ENCODE measurements around the gene ZNF354B.

GRCh38 chr5:178123414-178123932 lies 7.3 kb upstream of the RMND5B start:
- PRO-cap = no peak

DNA sequence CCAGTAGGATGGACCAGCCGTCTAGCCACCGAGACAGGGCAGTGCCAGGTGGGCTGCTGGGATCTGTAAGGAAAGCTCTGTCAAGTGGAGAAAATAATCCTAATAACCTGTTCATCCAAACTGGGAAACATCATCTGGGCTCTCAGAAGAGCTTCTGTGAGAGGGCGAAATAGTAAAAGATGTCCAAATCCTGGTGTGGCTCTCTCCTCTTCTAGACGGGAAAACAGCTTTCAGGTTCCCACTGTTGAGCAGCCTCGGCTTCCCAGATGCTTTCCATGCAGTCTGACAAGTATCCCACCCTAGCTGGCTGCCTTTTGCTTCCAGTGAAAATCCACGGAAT lies 129.9 kb downstream of the COL23A1 start:
- PRO-cap = no peak

GRCh38 chr5:178488550-178488749 lies 101.7 kb downstream of the COL23A1 start:
- PRO-cap = no peak

GRCh38 chr5:178544472-178544999 lies 45.7 kb downstream of the COL23A1 start:
- PRO-cap = no peak

DNA sequence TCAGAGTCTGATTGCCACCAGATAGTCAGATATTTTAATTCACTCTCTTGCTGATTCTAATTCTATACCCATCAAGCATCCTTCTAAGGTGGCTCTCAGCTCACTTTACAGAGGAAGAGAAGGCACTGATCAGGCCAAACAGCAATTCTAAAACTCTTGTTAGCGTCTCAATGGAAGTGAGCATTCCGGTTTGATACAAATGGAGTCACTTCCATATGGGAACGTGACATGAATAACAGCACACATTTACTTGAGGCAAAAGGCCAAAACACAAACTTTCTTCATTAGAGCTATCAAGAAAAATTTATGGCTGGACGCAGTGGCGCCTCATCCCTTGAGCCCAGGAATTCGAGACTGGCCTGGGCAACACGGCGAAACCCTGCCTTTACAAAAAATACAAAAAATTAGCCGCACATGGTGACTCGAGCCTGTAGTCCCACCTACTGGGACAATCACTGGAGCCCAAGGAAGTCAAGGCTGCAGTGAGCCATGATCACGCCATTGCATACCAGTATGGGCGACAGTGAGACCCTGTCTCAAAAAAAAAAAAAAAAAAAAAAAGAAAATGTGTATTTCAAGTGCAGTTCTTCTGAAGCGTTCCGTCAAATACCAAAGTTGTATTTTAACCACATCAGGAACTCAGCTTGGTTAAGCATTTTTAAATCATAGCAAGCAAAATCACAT lies 1.8 kb downstream of the CLK4 start:
- PRO-cap = no peak

- PRO-cap = bidirectional peak, plus-strand start at chr5:178860000, minus-strand start at chr5:178859796
Measured at GRCh38 chr5:178859573-178860799, at the start of gene ZNF354B. TSS of gene ZNF354B (plus strand) at chr5:178859953.

DNA sequence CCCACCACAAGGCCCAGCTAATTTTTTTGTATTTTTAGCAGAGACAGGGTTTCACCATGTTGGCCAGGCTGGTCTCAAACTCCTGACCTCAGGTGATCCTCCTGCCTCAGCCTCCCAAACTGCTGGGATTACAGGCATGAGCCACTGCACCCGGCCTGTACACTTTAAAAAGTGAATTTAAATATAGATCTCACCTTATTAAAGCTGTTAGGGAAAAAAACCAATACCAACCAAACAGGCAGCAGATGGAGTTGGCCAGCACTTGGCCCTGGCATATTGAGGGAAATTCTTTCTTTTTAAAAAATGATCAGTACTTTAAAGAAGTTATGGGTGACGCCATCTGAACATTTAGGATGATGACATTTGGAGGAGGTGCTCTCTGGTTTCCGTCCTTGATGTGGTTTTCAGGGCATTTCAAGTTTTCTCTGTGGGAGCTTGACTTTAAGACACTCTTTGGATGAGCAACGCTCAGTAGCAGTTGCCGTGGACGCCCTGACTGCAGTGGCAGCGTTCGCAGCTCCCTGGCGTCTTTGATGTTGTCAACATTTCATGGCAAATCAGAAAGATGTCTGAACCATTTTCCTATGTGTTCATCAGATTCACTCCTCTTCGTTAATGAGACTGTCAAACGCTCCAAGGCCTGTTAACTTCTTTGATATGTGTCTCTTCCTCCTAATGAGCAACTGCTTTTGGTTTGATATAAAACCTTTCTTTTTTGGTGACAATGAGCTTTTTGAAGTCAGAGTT lies 86.0 kb downstream of the ZNF354C start:
- PRO-cap = no peak

- PRO-cap = no peak
Measured at GRCh38 chr5:179175111-179175890, 115.1 kb downstream of the ZNF354C start.

GRCh38 chr5:179275567-179276420 lies 69.5 kb downstream of the ADAMTS2 start:
- PRO-cap = no peak

- PRO-cap = no peak
Measured at GRCh38 chr5:179456050-179456437, 94.3 kb upstream of the RUFY1 start.

DNA sequence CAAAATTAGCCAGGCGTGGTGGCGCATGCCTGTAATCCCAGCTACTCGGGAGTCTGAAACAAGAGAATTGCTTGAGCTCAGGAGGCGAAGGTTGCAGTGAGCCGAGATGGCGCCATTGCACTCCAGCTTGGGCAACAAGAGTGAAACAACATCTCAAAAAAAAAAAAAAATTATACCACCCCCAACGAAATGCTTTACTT lies 8.0 kb downstream of the RUFY1 start:
- PRO-cap = no peak

DNA sequence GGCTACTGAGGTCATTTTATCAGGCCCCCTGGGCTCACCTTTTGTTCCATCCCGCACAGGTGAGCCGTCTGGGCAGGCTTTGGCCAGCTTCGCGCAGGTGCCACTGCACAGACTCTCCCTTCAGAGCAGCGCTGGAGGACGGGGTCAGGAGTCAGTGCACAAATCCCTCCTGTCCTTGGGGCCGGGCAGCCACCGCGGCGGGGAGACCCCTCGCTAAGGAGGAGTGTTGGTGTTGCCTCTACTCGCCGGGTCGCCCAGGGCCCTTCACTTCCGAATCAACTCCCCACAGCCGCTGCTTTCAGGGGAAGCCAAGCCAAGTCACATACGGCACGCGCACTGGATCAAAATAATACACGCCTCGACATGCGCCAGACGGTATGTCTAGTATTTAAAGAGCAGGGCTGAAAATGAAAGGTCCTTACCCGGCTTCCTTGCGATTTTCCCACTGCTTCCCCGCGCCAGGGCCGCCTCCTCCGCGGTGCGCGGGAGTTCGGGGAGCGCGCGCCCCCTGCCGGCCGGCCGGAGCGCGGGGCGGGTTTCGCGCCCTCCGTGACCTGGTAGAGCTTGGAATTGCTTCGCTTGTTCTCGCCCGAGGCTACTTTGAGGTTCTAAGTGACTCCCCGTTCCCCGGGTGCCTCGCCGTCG lies 10.7 kb upstream of the HNRNPH1 start:
- PRO-cap = no peak

DNA sequence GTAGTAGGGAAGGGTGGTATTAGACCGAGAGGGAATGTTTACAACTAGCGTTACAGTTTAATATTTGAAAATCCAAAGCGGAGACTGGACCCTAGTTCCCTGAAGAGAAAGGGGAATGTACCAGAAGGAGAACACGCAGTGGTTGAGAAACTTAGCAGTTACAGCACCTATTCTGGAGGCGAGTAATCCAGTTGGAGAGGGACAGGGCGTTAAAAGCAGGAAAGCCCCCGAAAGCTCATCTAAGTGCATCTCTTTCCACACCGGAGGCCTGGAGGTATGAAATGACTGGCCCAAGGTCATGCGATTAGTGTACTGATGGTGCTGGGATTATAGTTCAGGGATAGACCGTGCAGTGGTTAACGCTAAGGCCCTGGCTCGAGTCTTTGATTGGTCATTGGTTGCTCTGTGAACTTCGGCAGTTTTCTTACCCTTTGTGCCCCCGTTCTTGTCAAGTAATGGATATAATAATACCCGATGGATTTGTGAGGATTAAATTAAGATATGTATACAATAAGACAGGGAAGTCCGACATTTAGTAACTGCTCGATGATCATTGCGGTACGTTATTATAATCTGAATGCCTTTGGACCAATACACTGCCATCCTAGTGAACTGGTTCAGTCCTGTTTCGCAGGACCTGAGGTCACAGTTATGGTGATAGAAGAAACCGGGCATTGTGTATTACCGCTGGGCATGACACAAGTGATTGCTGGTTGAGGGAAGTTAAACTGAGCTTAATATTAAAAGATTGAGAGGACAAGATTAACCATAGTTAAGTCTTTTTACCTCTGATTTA lies 928 bp downstream of the CANX start:
- PRO-cap = no peak

DNA sequence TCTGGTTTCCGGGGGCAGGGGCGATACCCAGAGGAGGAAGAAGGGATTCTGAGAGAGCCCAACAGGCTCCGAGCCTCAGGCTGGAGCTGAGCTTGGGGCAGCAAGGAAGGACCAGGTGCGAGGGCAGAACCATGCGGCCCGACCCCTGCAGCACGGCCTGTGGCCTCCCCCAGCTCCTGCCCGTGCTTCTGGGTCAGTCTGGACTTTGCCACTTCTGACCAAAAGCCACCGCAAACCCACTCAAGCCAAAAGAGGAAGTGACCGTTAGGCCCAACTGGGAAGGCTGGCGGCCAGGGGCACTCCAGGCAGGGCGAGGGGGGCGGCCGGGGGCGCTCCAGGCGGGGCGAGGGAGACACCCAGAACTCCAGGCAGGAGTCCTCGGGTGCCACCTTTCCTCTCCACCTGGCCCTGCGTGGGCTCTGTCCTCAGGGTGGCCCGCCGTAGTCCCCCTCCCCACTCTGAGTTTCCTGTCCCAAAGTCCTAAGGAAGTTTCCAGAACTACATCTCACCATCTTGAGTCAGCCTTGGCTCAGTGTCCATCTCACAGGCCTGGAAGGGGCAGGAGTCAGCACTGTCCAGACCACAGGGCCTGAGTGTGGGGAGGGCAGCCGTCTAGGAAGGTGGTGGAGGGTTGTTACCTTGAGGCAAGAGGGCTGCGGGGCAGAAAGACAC lies 986 bp upstream of the LTC4S start:
- PRO-cap = no peak

- PRO-cap = bidirectional peak, plus-strand start at chr5:179795524, minus-strand start at chr5:179795330
Measured at GRCh38 chr5:179794930-179795718, 1.3 kb downstream of the LTC4S start.

- PRO-cap = no peak
Measured at GRCh38 chr5:179820023-179820125, 831 bp upstream of the SQSTM1 start.

DNA sequence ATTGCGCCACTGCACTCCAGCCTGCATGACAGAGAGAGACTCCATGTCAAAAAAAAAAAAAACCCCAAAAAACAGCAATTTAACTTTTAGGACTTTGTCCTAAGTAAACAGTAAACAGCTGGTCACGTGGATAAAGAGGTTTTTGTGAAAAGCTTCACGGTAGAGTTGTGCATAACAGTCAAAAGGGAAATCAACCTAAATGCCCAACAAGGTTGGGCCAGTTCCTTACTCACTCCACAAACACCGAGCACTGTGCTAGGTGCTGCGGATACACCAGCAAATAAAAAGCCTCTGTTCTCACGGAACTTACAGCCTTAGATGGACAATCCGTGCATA lies 6.4 kb downstream of the MRNIP start:
- PRO-cap = no peak

- PRO-cap = no peak
Measured at GRCh38 chr5:179852768-179853187, 5.8 kb downstream of the MRNIP start.

GRCh38 chr5:179872712-179873397 lies 14.2 kb upstream of the MRNIP start:
- PRO-cap = no peak

- PRO-cap = no peak
Measured at GRCh38 chr5:179923355-179923579, 15.6 kb upstream of the TBC1D9B start.

Data from left lung (tissue), 1 donor.